ENCODE measurements around a stretch of chr1.

DNA sequence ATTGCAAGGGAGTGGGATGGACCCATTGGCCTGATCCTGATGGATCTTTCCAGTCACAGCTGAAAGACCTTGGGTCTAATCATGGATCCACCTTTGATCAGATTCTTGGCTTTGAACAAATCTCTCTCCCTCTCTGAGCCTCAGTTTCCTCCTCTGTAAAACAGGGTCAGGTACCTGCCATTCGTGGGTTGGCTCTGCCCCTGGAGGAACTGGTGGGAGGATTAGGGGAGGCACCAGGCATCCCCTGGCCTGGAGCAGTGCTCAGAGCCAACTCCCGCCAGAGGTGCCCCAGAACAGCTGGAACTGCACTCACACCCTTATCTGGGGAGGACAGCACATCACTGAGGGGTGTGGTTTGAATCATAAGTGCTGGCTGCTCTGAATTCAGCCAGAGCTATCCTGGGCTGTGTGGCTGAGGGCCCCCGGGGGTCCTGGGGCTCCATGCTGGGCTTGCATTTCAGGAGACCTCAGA lies 29.5 kb downstream of the ARHGEF10L start:
- PRO-cap, 2 experiments, result no peak in any of the 2 experiments

DNA sequence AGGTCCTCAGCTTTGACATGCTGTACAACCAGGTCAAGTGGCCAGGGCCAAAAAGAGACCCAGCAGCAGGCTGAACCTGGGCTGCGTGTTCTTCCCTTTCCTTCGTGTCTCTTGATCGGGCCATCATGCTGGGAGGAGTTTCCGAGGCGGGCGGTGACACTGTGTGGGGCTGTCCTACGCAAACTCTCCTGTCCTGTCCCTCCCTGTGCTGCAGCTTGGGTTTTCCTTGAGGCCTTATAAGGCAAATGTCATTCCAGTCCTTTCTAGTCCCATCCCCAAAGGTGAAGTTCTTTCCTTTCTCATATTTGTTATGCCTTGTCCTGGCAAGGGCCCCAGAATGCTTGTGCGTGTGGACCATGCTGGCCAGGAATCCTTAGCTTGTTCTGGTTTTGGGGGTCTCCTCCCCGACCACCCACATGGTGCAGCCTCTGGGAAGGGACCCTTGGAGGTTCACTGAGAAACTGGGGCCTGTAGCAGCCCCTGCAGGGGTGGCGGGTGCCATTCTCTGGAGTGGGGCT lies 56.8 kb downstream of the ARHGEF10L start:
- PRO-cap, 2 experiments, result no peak in any of the 2 experiments

- PRO-cap, 2 experiments, result no peak in any of the 2 experiments
Measured at GRCh38 chr1:17629839-17630567, 90.5 kb downstream of the ARHGEF10L start.

GRCh38 chr1:17634169-17635137 lies 95.0 kb downstream of the ARHGEF10L start:
- PRO-cap, 2 experiments, result no peak in any of the 2 experiments

GRCh38 chr1:17698709-17699164 lies 56.4 kb upstream of the ACTL8 start:
- PRO-cap, 2 experiments, result no peak in any of the 2 experiments

DNA sequence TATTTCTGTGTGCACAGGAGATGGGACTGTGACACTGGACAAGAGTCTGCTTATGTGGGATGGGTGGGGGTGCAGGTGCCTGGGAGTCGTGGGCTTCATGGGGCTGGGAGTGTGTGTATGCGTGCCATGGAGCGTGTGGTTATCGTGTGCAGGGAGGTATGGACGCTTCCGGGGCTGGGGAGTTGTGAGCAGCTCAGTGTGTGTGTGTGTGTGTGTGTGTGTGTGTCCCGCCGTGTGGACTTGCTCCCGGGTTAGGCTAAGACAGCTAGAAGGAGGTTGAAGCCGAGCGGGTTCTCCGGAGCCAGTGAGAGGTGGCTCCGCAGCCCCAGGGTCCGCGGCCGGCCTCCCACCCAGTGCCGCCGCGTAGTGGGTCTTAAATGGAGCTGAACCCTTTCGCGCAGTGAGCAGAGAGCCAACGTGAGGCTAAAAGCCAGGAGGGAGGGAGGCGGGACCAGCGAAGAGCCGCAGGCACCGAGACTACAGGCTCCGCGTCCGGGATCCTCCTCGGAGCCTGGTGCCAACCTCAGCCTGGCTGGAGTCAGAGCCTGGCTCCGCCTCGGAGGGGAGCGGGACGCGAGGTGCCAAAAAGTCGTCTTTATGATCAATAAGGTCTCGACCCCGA lies 1.3 kb downstream of the IGSF21 start:
- PRO-cap, 2 experiments, result no peak in any of the 2 experiments

DNA sequence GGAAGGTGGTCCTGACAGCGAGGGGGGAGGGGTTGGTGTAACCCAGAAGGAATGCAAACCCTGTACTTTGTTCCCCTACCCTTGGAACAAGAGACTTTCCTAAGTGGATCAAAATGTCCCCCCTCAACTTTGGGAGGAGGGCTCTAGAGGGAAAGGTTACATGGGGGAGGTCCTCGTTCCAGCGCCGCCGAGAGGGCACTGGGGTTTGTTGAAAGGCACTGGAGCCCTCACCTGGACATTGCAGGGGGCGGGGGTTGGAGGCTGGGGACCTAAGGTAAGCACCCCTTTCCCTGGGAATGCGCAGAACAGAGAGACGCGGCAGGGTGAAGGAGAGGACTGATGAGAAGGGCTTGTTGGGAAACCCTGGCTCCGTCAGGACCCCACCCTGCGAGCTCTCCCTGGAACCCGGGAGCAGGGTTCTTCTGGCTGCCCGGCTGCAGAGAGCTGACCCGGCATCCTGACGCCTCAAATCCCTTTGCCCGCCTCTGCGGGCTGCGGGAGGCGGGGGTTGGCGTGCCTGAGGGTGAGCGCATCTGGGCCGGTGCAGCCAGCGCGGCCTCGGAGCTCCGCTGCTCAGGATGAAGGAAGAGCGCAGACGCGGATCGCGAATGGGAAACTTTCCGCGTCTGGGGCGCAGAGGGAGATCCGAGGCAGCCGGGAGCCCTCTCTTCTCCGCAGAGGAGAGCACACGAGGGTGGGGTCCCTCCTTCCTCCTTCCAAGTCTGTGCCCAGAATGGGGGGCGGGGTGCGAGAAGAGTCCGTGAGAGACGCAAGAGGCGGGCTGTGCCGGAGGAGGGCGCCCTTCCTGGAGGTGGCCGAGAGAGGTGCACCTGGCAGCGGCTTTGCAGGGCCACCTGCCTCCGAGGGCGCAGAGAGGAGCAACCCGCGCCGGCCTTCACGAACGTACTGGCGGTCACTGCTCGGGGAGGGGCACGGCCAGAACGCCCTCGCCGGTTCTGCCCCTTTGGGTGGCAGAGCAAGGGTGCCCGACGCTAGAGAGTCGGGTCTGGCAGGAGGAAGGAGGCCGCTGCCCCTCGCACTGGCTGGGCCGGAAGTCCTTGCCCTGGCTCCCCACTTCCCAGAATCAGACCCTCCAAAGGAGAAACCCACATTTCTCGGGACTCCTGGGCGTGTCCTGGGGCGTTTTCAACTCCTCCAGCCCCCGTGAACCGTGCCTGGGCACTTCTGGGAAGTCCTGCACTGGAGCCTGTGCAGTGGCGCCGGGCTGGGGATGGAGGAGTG lies 2.4 kb downstream of the IGSF21 start:
- PRO-cap, 2 experiments, result no peak in any of the 2 experiments

GRCh38 chr1:18607530-18607792 lies 23.2 kb upstream of the PAX7 start:
- PRO-cap, 2 experiments, result no peak in any of the 2 experiments

GRCh38 chr1:18912932-18913708 lies 10.8 kb upstream of the ALDH4A1 start:
- PRO-cap, 2 experiments, result no peak in any of the 2 experiments

- PRO-cap, 2 experiments, result no peak in any of the 2 experiments
Measured at GRCh38 chr1:18936968-18937356, 19.5 kb downstream of the IFFO2 start.

- PRO-cap, 2 experiments, result peak in 2 of 2 experiments; most common plus-strand start chr1:18948687 (in 2); most common minus-strand start chr1:18948507 (in 2)
Measured at GRCh38 chr1:18948428-18949042, 7.9 kb downstream of the IFFO2 start.

DNA sequence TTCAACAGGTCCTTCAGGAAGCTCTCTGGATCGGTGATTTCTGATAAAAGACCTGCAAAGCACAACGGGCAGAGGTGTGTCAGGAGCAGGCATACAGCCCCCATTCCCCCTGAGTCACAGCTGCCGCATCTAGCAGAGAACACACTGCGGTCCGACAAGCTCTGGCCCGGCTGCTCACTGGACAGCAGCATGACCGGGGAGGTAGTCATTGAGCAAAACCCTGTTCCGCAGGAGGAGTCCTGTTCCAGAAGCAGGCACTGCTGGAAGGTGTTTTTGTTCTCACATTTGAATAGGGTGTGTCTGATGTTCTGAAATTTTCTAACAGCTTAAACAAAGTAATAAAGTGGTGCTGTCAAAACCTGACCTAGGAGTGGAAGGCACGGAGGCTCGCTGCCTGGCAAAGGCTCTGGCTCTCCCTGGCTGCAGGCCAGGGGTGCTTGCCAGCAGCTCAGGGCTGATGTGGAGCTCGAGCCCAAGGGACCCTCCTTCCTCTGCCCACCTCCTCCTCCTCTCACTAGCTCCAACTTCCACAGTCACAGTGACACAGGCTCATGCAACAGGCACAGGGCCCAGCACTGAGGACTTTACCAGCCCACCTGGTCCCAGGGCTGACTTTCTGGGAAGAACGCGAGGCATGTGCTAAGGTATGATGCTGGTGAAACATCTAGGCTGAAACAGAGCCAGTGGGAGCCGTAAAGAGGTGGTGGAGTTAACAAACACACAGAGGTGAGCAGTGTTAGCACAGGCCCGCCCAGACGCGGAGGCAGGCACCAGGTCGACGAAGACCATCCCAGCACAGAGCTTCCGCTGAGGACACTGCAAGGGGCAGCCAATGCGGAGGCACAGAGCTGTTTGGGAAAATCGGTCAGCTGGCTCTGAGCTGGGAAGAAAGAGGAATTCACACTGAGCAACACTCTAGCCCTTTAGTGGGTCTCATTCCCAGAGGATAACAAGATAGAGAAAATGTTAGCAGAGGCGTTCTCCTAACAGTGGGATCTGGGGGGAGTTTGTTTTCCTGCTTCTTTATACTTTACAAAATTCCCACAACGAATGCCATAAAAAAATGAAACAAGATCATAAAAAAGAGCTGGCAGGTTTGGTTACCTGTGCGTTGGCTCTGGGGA lies 118.7 kb upstream of the IFFO2 start:
- PRO-cap, 2 experiments, result no peak in any of the 2 experiments

GRCh38 chr1:19081942-19082639 lies 125.6 kb upstream of the IFFO2 start:
- PRO-cap, 2 experiments, result no peak in any of the 2 experiments

DNA sequence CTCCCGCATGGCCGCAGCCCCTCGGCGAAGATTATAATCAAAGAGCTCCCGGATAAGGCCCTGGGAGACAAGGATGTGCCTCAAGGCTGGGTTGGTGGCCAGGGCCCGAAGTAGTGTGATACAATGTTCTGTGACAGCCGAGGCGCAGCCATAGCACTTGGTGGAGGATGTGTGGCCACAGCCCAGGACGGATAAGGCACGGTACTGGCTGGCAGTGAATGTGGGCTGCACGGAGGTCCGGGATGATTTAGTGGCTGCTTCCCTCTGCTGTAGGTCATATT lies 97.6 kb downstream of the UBR4 start:
- PRO-cap, 2 experiments, result no peak in any of the 2 experiments

- PRO-cap, 2 experiments, result no peak in any of the 2 experiments
Measured at GRCh38 chr1:19113760-19114445, 96.2 kb downstream of the UBR4 start.

GRCh38 chr1:19121130-19121902 lies 88.8 kb downstream of the UBR4 start:
- PRO-cap, 2 experiments, result no peak in any of the 2 experiments

- PRO-cap, 2 experiments, result no peak in any of the 2 experiments
Measured at GRCh38 chr1:19141304-19142053, 68.6 kb downstream of the UBR4 start.

GRCh38 chr1:19164788-19165029 lies 45.4 kb downstream of the UBR4 start:
- PRO-cap, 2 experiments, result no peak in any of the 2 experiments

GRCh38 chr1:19201503-19201899 lies 8.6 kb downstream of the UBR4 start:
- PRO-cap, 2 experiments, result no peak in any of the 2 experiments

DNA sequence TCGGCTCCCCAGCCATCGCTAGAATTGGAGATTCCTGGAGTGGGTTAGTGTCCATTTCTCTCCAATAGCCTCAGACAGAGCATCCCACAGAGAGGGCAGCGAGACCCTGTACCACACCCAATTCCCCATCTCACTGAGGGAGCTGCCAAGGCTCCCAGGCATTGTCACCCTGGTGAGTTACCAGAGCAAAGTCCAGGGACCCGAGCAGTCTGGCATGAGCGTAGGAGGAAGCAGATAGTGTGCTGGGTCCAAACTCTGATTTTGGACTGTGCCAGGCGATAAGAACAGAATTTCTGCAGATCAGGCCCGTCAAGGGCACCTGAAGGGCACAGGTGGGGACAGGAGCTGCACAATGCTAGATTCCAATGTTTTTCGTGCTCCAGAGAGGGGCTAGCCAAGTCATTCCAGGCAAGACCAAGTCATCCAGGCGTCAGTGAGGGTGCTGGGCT lies 15.4 kb downstream of the AKR7A3 start:
- PRO-cap, 2 experiments, result no peak in any of the 2 experiments

Measured in helper T cell (primary cell).